Measurements from ENCODE around the gene SLC41A2.

DNA sequence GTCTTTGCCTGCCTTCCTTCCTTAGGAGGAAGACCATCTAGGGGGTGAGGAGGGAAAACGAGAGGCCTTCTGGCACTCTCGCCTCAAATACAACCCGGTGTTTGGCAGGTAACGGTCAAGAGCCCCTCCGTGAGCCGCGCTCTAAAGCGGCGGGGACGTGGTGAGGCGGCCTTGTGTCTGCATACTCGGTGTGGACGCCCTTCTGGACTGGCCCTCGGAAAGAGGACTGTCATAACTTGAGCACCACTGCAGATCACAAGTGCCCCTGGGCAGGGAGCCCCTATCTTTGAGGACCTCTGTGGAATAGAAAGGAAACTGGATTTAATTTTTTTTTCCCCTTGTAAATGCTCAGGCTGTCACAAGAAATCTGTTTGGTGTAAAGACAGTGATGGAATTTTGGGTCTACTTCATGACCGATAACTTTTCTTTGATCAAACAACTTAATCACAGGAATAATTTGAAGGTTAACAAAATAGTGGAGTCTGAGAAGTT lies 828 bp downstream of the HCFC2 start:
- PRO-cap, result no peak

DNA sequence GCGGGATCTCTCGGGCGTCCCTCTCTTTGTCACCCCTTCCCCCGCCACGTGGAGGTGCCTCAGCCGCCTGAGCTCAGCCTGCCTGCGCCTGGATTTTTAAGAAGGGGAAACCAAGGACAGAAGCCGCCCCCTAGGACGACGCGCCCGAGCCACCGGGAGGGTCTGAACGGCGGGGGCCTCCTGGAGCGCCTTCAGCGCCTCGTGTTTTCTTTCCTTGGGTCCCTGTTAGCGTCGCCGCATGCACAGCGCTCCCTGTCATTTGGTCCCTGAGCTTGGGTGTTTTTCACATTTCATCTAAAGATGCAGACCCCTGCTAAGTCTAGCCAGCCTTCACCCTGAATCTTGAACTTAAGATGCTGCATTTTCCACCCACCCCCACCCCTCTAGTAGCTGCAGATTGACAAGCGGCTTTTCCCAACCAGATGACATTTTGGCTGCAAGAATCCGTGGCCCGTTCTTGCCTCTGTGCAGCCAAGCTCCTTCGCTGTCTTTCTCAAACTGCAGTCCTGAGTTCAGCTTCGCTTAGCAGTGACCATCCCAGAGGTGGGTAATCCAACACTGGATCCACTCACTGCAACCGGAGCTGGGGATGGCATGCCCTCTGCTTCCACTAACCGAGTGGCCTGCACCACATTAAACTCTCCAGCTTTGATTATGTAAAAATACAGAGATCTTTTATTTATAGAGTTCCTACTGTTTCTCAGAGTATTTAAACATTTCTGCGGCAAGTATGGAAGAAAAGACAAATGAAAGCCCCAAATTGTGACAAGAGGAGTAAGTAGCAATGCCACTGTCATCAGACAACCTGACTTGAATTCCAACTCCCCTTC lies 719 bp upstream of the NFYB start:
- PRO-cap, result no peak

- PRO-cap, result no peak
Observed at GRCh38 chr12:104219800-104220561, 4.4 kb downstream of the TXNRD1 start.

DNA sequence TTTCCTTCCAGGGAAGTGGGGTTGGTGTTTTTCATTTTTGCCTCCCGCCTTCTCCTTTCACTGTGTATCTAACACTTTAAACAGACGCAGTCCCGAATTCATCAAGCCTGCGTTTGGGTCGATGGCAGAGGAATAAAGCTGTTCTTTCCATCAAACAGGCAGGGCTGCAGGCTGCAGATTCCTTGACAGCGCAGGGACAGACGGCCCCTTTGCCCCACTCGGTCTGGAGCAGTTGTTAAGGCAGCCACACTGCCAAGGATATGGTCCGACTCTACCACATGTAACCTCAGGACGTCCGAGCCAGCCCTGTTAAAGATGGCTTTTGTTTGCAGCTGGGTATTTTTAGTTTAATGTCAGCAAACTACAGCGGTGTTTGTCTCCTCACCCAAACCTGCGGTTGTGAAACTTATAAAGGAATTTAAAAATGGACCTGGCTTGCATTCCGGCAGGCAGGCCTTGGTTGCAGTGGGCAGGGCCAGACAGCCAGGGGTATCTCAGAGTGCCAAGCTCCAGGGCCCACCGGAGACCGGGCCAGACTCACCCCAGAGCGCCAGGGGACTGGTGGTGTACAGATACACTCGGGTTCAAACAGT lies 2.1 kb downstream of the CHST11 start:
- PRO-cap, result unidirectional peak, minus-strand start at position 225 of the sequence; unidirectional peak, minus-strand start at position 393 of the sequence

- PRO-cap, result no peak
Observed at GRCh38 chr12:104559727-104560244, 103.0 kb downstream of the CHST11 start.

DNA sequence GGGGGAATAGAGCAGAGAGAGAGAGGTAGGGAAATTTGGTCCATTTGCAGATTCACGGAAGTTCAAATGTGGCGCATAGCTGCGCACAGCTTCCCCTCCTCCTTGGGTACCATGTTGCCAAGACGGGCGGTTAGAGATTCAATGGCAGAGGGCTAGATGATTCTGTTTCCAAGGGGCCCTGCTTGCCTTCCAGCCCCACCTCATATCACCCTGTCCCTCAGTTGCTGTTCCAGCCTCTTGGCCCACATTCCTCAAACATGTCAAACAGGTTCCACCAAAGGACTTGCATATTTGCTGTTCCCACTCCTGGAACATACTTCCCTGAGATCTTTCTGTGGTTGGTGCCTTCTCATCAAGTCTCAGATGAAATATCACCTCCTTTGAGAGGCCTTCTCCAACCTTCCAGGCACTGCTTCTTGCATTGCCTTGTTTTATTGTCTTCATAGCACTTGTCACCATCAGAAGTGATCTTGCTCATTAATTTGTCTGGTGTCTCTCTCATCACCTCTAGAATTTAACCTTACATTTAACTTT lies 221.0 kb downstream of the CHST11 start:
- PRO-cap, result no peak

- PRO-cap, result unidirectional peak, minus-strand start at chr12:104695788
Observed at GRCh38 chr12:104695440-104696266, 238.9 kb downstream of the CHST11 start.

DNA sequence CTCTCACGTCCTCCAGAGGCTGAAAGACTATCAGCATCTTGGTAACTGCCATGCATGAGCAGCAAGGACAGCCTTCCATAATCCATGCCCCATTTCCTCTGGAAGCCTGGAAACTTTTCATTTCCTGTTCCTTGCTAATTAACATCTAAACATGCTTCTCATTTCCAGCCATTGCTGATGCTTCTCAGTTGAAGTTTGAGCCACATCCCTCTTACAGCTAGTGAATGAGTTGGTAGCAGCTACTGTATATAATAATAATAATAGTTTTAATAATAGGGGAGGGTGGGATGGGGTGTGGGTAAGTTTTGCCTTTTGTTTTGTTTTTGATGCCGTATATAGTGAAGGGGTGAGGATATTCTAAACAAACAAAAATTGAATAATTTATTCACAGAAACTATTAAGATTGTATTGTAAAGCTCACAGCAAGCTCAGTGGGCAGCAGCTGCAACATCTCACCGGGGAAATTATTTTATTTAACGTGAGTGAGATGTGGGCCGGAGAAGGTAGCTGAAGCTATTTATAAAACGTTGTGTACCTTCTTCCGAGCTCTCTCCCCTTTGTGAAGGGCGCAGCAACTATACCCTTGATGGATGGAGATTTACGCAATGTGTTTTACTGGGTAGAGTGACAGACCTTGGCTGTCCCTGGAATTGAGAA lies 198.8 kb downstream of the SLC41A2 start:
- PRO-cap, result no peak

GRCh38 chr12:104944227-104944854 lies 13.7 kb downstream of the SLC41A2 start:
- PRO-cap, result no peak

GRCh38 chr12:104957865-104958924 lies at the start of gene SLC41A2:
Gene SLC41A2, minus strand, starts transcription at chr12:104958290.
- PRO-cap, result bidirectional peak, plus-strand start at chr12:104958405, minus-strand start at chr12:104958274; bidirectional peak, plus-strand start at chr12:104958763, minus-strand start at chr12:104958585

- PRO-cap, result no peak
Observed at GRCh38 chr12:105090543-105090773, 6.2 kb upstream of the ALDH1L2 start.

- PRO-cap, result no peak
Observed at GRCh38 chr12:105522974-105523604, 192.6 kb downstream of the C12orf75 start.

GRCh38 chr12:106083867-106084346 lies 54.8 kb downstream of the NUAK1 start:
- PRO-cap, result no peak

DNA sequence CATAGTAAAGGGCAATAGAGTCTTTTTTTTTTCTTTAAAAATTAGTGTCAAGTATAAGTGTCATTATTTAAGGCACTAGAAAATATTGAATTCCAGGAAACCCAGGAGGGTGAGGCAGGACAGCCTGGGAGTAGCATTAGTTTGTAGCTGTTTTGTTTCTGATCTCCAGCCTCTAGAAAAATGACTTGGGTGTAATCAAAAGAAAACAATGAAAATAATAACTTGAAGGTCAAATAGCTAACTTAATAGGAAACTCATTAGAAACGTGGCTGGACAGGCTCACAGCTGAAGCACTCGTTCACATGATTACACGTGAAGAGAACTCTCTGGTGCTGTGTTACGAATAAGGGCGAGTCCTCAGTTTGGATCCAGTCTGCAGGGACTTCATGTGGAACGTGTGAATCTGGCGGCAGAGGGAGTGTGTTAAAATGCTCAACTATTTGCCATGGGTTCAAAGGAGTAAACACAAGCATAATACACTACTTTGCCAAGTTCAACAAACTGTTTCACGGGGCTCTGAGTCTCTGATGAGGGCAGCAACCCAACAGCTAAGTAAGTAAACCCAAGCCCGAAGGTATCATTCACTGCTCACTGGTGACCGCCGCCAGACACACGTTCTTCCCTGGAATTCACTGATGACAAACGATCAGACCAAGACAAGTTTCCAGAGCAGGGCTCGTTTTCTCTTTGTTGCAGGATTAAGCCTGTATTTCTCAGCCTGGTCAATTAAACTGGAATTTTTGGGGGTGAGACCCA lies 42.4 kb downstream of the NUAK1 start:
- PRO-cap, result bidirectional peak, plus-strand start at position 584 of the sequence, minus-strand start at position 364 of the sequence

- PRO-cap, result no peak
Observed at GRCh38 chr12:106108210-106108743, 30.5 kb downstream of the NUAK1 start.

DNA sequence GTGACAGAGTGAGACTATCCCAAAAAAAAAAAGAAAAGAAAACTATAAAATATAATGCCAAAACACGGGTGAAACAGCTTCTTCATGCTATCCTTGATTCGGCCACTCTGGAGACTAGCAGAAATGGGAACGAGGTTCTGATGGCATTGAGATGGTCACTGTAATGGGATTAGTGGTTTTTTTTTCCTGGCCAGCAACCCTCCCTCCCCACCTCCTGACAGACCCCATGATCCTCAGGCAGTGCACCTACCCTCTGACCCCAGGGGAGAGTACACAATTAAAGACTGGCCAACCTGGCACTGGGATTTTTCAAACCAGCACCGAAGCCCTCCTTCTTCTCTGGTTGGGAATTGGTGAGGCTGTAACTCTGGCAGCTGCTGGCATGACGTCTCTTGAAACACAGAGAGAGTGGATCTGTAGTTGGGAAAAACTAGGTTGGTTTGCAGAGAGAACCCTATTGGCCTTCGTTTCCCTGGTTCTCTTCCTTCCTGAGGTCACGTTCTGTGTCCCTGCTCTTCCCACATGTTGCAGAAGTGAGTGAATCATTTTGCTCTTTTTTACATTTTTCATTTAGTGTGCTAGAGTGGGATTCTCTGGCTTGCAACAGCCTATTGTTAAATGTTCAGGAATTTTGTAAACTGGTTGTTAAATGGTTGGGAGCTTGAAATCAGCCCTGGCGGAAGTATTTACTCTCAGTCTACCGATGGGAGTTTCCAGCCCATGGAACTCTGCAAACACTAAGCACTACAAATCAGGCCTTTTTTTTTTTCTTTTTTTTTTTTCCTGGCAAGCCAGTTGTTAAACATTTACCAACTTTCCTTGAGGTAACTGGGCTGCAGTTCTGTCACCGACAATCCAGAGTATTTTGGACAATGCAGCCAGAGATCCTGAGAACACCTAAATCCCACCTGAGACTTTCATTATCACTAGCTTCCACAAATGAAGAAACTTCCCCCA lies 26.7 kb upstream of the CKAP4 start:
- PRO-cap, result no peak

DNA sequence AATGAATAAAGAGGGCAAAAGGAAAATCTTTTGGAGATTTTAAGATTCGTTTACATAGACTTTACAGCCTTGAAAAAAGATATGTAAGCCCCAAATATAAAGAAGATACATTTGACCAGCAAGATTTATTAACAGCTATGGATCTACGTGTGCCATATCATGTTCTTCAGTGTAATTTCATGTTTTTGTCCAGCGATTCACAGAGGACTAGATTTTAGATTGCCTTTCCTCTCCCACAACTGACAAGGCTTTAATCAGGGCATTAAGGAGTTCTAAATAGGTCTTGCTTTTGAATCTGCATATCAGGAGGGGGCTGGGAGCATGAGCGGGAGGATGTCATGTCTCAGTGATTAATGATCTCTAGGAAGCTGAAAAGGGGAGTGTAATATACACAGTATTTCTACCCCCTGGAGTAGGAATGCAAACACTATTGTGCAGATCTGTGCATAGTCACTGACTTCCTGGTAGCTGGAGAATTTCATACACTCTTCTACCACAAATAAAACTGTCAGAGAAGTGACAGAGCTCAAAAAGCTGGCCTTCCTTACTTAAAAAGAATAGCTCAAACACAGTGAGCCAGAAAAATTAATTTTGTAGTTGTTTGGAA lies 65.6 kb downstream of the RIC8B start:
- PRO-cap, result no peak

GRCh38 chr12:106955031-106955588 lies 597 bp upstream of the TMEM263 start:
- PRO-cap, result bidirectional peak, plus-strand start at chr12:106955459, minus-strand start at chr12:106955495

DNA sequence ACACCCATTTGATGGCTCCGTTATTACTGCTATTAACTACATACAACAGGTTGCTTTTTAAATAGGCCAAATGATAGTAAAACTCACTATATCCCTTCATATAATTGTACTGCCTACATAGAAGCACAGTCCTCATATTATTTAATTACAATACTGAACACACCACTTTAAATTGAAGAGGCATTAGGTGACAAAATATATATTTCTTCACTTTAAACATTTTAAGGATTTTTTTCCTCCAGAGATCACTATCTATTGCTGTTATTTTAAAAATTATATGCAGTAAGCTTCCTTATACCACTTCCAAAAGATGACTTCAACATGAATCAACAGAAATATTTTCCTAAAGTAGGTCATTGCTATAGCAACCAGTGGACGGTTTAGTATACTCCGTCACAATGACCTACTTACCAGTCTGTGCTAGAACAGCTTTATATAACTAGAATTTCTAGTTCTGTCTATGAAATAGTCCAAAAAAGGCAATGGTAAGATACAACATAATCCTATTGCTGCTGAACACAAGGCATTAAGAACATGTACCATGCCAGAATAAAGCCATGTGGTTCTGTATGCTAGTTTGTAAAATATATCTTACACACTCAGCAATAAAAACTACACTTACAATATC lies 40.6 kb upstream of the MTERF2 start:
- PRO-cap, result no peak

DNA sequence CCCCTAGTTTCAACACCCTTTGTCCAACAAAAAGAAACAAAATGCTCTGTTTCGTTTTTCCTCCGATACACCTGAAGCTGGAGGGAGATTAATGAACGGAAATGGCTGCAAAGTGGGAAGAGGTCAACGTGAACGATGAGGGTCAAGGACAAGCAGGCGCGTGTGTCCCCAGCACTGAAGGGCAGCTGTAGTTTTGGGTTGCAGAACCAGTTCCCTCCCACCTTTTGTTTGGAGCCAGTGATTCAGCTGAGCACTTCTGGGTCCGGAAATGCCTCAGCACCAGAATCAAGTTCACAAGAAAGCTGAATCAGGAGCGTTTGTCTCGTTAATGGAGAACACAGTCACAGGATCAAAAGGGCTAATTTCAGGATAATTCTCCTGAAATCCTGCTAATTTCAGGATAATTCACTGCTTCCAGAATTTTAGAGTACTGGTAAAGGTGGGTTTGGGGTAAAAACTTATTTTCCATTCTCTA lies 51.0 kb upstream of the PWP1 start:
- PRO-cap, result no peak